ENCODE measurements around a stretch of chr3.

GRCh38 chr3:13528597-13529226, 20.2 kb upstream of the FBLN2 start:
- PRO-cap: no peak

DNA sequence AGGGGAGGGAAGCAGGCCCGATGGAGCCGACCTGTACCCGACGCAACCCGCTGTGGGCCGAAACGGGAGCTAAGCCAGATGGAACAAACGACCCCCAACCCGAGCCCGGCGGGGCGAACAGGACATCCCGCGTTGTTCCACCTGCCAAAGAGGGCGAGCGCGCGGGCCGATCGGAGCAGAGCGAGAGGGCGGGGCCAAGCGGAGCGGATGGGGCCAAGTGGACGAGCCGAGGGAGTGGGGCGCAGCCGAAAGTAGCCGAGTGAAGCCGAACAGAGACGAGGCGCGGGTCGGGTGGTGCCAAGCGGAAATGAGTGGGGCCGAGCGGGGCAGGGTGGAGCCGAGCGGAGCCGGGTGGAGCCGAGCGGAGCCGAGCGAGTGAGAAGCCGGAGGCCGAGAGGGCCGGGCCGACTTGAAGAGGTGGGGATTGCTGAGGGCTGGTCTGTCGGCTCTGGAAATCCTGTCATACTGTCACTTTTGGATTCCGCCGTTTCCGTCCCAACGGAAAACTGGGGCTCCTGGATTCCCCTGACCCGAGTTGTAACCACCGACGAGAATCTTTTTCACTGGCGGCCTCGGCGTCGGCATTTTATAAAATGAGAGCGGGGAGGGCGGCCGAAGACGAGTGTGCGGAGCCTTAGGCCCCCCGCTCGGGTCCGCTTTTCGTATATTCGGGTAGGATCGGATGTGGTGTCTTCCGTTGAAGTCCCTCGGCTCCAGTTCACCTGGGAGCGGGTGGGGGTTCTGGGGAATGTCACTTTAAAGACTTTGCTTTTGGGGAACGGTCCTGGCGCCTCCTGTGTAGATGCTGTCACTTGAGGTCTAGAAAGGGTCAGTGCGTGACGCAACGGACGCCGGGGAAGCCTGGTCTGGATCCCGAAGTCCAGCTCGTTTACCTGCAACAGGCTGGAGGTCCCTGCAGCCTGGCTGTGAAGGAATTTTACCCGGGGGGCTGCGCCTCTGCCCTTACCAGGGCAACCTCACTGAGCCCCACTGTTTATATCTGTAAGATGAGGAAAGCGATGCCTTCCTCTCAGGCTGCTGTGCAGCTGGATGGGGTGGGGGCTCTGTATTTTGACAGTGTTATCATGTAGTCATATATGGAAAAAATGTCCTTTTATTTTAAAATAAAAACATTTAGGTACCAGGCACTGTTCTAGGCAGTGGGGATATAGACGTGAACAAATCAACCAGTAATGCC, 15.7 kb upstream of the WNT7A start:
- PRO-cap: bidirectional peak, plus-strand start at position 378 of the sequence, minus-strand start at position 143 of the sequence

GRCh38 chr3:14144141-14145229, 19.6 kb downstream of the TMEM43 start:
- PRO-cap: no peak

DNA sequence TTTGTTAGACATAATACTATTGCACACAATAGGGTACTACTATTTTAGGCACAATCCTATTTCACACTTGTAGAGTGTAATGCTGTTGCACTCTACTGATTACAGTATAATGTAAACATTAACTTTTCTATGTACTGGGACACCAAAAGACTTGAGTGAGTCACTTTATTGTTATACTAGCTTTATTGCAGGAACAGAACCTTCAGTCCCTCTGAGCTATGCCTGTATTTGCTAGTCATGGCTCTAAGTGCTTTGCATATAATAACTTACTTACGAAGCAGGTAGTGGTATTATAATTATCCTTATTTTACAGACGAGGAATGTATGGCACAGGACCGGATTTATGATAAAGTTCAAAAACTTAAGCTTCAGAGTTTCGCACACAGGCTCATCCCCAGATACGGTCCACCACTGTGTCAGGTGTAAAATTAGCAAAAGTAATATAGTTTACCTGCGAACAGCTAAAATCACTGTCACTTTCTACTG, 106.6 kb upstream of the SLC6A6 start:
- PRO-cap: no peak

DNA sequence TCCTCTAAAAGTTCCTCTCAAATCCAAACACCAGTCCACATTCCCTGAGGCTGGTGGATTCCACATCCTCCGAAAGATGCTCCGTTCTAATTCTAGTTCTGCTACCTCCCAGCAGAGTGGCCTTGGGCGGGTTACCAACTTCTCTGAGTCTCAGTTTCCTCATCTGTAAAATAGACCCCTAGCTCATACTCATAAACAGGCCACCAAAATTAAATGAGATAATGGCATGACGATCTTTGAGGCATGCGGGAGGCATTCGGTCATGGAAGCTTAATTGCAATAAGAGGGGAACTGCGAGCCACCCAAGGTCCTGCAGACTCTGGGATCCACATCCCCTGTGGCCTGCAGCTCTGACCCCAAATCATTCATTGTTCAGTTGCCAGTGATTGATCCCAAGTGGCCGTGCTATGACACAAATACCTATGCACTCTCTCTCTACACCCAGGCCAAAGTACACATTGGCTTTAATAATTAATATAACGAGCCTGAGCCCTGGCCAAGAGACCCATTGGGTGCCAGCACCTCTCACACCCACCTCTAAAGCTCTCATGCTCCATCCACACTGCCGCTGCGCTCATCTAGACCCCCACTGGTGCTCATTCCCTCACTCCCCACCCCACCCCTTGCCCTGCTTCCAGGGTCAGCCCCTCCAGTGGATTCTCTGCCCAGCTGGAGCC, 37.9 kb upstream of the SLC6A6 start:
- PRO-cap: no peak

- PRO-cap: unidirectional peak, plus-strand start at chr3:14378073
Observed at GRCh38 chr3:14377653-14378156, 24.7 kb upstream of the SLC6A6 start.

GRCh38 chr3:14421040-14421903, 18.9 kb downstream of the SLC6A6 start:
- PRO-cap: no peak

DNA sequence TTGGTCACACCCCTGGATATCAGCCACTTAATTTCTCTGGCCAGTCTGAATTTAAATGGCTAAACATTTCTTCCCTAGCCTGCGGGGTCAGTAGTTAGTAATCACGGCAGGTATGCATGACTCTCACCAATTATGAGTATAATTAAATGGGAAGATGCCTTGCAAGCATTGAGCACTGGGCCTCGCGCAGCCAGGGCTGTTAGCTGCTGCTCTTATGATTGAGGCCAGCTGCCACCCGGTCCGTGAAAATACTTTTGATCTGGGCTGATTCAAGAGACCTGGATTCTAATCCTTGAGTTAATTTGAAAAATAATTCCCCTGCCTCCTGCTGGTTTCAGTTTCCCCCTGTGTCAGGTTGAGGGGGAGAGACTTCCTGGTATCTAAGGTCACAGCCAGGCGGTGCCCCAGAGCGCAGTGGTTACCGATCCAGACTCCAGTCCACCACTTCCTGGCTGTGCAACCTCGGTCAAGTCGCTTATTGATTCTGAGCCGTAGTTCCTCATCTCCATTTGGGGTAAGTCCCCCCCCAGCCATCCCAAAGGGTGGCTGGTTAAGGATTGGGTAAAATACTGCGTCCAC, 23.5 kb downstream of the SLC6A6 start:
- PRO-cap: no peak

DNA sequence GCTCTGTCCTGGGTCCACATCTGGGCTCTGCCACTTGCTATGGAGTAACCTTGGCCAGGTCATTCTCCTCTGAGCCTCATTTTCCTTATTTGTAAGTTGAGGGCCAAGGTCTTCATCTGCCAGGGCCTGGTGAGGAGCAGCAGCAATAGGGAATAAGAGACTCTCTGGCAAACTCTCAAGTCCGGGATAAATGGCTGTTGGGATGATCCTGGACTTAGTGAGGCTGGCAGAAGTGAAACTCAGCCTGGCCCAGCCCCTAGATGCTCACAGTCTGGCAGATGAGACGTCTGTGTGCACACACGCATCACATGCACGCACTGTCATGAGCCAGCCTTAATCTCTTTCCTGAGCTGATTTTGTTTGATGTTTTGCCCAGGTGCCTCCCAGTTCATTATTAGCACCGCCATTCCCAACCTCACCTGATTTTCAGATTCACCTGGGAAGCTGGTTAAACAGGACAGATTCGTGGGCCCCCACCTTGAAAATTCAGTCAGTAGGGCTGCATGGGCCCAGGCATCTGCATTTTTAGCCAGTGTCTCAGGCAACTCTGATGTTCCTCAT, 26.9 kb downstream of the SLC6A6 start:
- PRO-cap: no peak

GRCh38 chr3:14431908-14432993, 29.8 kb downstream of the SLC6A6 start:
- PRO-cap: unidirectional peak, plus-strand start at chr3:14432416

GRCh38 chr3:14434118-14435276, 32.1 kb downstream of the SLC6A6 start:
- PRO-cap: no peak

- PRO-cap: no peak
Observed at GRCh38 chr3:14466928-14467289, 64.5 kb downstream of the SLC6A6 start.

GRCh38 chr3:14948503-14949084, 1.2 kb downstream of the NR2C2 start:
- PRO-cap: bidirectional peak, plus-strand start at chr3:14948632, minus-strand start at chr3:14948365

DNA sequence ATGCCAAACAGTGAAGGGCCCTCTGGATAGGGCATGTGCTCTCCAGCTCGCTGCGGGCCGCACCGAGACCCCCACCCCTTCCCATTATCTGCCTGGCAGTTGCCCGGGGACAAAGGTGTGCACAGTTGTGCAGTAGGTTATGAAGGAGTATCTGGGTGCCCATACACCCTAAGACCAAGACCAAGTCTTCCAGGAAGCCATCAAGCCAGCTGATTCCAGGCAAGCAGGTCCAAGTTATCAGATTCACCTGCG, 1.4 kb downstream of the MRPS25 start:
- PRO-cap: no peak

DNA sequence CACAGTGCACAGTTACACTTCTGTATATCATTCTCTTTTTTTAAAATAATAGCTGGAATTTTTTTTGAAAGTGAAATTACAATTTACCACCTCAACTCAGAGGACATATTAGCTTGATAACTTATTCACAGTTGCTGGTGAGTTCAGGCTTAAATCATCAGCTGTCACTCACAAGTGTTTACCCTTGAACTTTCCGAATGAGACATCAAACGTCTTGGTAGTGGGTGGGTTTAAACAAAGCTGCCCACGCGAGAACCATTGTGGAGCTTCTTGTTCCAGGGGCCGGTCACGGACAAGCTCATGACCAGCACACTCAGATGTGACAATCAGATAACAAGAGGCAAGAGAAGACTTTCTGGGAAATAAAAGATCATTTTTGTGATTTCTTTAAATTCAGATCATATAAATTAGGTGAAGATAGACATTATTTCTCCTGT, 29.1 kb downstream of the BTD start:
- PRO-cap: no peak

DNA sequence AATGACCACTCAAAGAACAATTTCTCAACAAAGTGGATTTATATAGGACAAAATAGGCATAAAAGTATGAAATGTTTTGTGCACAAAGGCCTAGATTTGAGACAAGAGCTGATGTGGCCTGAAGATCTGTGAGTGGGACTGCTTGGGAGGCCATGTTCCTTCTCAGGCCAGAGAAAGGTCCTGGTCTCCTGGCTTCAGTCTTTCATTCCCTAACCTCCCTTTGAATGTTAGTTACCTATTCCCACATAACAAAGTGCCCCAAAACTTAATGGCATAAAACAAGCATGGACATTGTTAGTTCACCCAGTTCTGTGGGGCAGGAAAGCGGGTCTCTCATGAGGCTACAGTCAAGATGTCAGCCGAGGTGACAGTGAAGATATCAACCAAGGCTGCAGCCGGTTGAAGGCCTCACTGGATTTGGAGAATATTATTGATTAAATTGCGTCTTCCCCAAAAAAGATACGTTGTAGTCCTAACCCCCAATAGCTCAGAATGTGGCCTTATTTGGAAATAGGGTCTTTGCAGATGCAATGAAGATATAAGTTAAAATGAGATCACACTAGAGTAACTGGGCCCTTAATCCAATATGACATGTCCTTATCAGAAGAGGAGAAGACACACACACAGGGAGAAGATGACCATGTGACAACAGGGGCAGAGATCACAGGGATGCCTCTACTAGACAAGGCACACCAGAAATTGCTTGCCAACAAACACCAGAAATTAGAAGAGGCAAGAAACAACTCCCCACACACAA, 46.9 kb downstream of the BTD start:
- PRO-cap: no peak

GRCh38 chr3:15782063-15782392, 15.8 kb downstream of the ANKRD28 start:
- PRO-cap: no peak

DNA sequence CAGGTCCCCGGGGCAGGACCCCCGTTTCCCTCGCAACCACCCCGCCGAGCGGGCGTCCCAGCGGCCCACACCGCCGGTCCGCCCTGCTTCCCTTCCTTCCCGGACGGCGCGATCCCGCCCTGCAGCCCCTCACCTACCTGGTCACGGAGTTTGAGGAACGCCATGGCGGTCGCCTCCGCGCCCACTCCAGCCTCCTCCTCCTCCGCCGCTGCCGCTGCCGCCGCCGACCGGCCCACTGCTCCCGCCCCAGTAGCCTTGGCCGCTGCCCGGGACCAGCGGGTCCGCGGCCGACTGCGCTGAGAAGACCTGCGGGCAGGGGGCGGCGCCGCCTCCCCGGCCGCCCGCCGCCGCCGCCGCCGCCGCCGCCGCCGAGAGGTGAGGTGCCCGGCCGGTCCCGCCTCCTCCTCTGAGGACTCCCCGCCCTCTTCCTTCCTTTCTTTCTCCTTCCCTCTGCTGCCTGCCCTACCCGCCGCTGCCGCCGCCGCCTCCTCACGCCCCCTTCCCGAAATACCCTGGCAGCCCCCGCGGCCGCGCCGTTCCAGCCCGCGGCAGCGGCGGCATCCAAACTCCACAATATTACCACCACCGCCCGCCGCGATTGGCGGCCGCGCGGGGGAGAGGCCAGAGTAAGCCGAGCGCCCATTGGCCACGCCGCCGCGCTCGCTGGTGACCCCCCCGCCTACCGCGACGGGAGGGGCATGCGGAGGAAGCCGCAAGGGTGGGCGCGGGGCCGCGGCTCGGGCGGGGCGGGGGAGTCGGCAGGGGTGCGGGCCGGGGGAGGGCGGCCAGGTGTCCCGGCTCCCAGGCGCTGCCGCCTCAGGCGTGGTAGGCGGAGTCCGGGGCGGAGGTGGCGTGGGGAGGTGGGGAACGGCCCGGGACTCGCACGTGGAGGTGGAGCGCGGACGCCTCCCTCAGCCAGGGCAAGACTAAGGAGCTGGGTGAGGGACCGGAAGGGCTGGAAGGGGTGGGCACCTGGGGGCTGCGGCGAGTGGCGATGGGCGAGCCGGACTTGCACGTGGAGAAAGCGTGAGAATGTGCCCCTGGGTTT, 61.8 kb upstream of the ANKRD28 start:
- PRO-cap: bidirectional peak, plus-strand start at position 441 of the sequence, minus-strand start at position 408 of the sequence; bidirectional peak, plus-strand start at position 701 of the sequence, minus-strand start at position 575 of the sequence

- PRO-cap: no peak
Observed at GRCh38 chr3:16053612-16054327, 120.7 kb upstream of the GALNT15 start.

GRCh38 chr3:16059737-16060210, 114.7 kb upstream of the GALNT15 start:
- PRO-cap: no peak